Mesenchymal stem cell of Wharton's jelly (primary cell): ENCODE measurements around the gene KLHDC7A.

- CAGE, long polyA plus RNA, result no peak
These were observed 87.1 kb upstream of the ACTL8 start for GRCh38 chr1:17668073-17668400.

DNA sequence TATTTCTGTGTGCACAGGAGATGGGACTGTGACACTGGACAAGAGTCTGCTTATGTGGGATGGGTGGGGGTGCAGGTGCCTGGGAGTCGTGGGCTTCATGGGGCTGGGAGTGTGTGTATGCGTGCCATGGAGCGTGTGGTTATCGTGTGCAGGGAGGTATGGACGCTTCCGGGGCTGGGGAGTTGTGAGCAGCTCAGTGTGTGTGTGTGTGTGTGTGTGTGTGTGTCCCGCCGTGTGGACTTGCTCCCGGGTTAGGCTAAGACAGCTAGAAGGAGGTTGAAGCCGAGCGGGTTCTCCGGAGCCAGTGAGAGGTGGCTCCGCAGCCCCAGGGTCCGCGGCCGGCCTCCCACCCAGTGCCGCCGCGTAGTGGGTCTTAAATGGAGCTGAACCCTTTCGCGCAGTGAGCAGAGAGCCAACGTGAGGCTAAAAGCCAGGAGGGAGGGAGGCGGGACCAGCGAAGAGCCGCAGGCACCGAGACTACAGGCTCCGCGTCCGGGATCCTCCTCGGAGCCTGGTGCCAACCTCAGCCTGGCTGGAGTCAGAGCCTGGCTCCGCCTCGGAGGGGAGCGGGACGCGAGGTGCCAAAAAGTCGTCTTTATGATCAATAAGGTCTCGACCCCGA lies 1.3 kb downstream of the IGSF21 start:
- CAGE, long polyA plus RNA, result no peak

GRCh38 chr1:18480037-18481239 lies at the start of gene KLHDC7A:
KLHDC7A (plus strand) TSS chr1:18480930.
- CAGE, long polyA plus RNA, result no peak

GRCh38 chr1:18733557-18733941 lies 102.9 kb downstream of the PAX7 start:
- CAGE, long polyA plus RNA, result no peak

DNA sequence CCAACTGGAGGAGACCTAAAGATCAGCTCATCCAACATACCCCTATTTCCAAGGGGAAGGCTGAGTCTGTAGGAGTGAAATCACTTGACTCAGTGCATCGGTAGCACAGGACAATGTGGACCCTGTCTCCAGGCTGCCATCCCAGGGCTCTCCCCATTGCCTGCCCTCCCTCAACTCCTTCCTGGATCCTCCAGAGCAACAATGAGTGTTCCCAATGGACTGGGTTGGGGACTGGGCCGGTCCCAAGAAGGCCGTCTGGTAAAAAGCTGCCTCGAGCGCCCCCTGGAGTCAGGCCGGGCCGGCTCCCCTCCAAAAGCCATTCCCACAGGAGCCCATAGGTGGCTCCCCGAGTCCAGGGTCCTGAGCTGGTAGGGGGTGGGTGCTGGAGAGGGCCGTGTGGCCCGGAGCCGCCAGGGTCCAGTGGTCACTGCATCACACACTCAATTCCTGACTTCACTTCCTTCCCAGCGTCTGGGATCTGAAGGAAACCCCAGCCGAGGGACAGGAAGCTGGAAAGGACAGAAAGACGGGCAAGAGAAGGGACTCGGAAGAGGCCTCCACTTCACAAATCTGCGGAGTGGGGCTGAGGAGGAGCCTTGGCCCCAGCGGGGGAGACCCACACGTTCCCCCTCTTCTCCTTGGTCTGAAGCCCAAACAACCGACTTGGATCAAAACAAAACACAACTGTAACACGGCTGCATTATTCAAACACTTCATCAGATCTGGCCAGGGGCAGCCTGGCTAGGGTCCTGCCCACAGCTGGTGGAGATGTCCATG lies 10.8 kb upstream of the ALDH4A1 start:
- CAGE, long polyA plus RNA, result no peak

- CAGE, long polyA plus RNA, result no peak
These were observed 19.5 kb downstream of the IFFO2 start for GRCh38 chr1:18936968-18937356.

GRCh38 chr1:18945132-18945683 lies 11.3 kb downstream of the IFFO2 start:
- CAGE, long polyA plus RNA, result no peak

- CAGE, long polyA plus RNA, result no peak
These were observed 2.0 kb downstream of the IFFO2 start for GRCh38 chr1:18954366-18954911.

- CAGE, long polyA plus RNA, result no peak
These were observed 772 bp downstream of the IFFO2 start for GRCh38 chr1:18955417-18956391.

- CAGE, long polyA plus RNA, result no peak
These were observed 125.6 kb downstream of the UBR4 start for GRCh38 chr1:19084450-19084945.

DNA sequence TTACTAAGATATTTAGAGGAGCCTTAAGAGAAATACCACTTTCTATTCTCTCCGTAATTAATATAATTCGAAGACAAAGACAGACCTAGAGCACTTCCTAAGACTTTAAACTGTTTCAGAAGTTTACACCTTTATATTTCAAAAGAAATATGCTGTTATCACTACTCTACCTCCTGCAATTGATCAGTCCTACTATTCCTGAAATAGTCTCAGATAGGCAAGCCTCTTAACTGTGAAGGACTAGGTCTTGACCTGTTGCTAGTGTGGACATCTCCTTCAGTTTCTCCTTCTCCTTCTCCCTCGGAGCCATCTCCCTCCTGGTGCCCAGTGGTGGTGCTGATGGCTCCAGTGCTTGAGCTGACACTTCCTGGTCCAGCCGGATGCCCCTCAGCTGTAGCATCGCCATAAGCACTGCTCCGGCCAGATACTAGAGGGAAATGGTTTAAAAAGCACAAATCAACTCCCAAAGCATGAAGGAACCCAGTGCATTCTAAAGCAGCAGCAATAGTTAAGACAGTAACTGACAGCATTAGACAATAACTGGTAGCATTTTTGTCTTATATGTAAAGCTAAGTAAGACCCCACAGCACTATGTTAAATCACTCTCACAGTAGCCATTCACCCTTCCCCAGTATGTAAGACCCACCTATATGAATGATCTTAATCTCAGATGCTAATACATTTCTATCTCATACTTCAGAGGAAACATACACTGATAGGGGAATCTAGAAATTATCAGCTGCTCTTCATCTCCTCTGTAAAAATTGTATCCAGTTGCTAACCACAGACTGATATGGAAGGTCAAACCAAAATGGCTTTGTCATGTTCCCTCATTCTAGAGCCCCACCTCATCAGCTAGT lies 72.1 kb downstream of the UBR4 start:
- CAGE, long polyA plus RNA, result no peak

- CAGE, long polyA plus RNA, result no peak
These were observed 56.9 kb downstream of the UBR4 start for GRCh38 chr1:19153269-19153530.

GRCh38 chr1:19162386-19162815 lies 47.7 kb downstream of the UBR4 start:
- CAGE, long polyA plus RNA, result no peak

- CAGE, long polyA plus RNA, result no peak
These were observed 1.3 kb downstream of the UBR4 start for GRCh38 chr1:19208642-19209193.

DNA sequence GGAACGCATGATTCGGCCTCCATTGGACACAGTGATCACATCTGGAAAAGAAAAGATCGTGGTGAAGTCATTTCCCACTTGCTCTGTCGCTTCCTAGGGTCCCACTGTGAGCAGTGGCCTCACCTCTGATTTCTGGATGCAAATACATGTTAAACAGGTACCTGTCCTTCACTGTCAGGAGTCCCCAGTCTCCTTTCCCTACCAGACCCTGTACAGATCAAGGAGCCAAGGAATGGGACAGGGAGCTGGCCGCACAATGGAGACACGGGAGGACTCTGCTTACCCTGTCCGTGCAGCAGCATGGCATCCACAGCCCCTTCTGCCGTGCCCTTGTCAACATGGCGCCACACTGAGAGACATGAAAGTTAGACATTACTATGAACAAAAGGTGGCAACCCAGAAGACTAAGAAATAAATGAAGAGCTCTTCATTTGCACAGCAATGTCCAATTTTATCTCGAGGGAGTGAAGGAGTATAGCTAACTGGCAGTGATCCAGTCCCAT lies 7.6 kb downstream of the EMC1 start:
- CAGE, long polyA plus RNA, result no peak

DNA sequence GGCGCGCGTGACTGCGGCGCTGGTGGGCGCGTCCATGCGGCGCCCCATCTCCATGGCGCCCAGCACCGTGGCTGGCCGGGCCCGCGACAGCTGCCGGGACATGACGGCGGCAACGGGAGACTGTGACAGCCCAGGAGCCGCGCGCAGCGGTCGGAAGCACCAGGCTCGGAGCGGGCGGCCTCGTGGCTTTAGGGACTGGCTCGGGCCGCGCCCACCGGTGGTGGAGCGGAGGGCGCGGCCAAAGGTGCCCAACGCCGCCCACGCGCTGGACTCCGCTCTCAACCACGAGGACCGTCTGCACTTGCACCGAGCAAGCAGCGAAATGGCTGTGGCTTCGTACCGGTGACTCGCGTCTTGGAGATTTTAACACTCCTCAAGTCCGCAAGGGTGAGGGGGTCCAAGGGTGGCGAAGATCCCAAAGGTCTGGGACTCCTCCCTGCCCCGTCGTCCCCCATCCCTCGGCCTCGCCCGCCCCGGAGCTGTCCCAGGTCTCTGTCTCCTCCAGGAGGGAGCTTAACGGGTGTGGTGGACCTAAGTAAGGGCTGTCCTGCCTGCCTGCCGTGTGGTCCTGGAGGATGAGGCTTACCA lies 14.5 kb downstream of the AKR7A3 start:
- CAGE, long polyA plus RNA, result no peak

- CAGE, long polyA plus RNA, result no peak
These were observed 16.3 kb downstream of the SLC66A1 start for GRCh38 chr1:19328515-19328714.

DNA sequence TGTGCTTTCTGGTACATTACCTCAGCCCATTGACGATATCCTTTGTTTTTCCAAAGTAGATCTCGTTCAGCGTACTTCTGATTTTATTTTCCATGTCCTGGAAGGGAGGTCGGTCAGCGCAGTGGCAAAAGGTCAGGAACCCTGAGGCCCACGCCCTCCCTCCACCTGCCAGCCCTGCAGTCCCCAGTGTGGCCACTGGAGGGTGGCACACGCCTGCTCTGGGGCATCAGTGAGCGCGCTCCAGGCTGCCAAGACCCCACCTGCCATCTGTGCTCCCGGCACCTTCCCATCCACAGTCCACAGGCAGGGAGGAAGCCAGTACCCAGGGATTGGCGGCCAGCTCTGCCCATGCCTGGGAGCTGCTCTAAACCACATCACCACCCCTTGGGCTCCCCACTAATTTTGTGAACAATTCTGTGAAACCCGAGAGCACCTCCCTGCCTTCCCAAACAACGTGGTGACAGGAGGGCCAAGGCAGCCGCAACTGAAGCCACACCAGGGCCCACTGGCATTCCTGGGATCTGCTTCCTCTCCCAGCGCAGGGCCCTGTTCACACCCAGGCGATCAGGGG lies 32.3 kb downstream of the SLC66A1 start:
- CAGE, long polyA plus RNA, result no peak

DNA sequence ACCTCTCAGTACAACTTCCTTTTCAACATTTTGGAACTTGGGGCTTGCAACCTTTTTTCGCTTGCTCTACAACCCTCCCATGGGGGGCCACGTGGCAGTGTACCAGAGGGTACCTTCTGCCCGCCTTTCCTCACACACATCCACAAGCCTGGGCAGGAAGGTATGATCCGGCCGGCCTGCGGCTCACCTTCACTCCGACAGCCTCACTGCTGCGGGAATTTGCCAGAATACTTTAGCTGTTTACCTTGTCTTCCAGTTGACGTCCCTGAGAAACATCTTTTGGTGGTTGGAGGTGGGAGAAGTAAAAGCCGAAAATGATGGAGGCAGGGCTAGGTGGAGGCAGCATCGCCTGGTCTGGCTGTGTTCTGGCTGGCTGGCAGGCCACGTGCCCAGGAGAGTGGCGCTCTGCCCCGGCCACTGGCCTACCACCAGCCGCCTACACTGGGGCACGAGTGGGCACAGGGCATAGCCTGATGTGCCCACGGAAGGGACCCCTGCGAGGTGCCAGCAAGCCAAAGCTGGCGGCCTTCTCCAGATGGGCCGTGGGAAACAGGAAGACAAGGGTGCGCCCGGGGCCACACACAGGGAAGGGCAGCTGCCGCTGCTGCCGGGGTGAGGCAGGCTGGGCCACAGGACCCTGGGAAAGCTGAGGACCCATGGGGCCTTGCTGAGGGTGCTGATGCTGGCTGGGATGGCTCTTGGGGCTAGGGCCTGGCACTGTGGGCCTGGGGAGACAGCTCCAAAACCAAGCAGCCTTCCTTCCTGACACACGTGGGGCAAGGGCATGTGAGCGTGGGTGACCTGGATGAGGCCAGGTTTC lies 40.6 kb downstream of the SLC66A1 start:
- CAGE, long polyA plus RNA, result no peak

DNA sequence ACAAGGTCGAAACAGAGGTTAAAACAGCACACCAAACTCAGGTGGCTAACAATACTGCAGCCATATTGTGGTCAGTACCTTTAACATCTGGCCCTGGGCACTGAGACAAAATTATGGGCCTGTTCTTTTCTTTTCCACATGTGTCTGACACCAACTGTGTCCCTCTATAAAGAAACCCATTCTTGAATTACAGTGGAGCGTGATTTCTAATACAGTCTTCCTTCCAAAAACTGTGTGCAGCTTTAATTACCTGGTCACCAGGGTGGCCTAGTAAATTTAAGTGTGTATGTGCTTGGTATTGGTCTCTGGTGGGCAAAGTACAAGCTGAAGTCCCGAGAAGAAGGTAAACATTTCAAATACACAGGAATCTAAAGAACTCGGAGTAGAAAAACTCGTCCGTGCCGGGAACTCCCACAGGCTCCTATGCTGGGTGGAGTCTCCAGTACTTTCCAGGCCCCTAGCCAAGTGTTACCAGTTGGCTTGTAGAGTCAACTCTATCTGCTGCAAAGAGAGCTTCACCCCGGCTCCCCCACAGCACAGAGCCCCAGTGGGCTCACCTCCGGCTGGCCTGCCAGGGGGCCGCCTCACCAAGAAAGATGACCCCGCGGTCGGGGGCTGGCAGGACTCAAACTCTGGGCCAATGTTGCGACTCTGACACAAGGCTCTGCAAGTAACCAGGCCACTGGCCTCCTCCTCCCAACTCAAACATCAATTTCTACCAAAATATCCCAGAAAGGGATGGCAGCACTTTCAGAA lies 73.7 kb downstream of the SLC66A1 start:
- CAGE, long polyA plus RNA, result no peak